ENCODE measurements around the gene EHD3.

DNA sequence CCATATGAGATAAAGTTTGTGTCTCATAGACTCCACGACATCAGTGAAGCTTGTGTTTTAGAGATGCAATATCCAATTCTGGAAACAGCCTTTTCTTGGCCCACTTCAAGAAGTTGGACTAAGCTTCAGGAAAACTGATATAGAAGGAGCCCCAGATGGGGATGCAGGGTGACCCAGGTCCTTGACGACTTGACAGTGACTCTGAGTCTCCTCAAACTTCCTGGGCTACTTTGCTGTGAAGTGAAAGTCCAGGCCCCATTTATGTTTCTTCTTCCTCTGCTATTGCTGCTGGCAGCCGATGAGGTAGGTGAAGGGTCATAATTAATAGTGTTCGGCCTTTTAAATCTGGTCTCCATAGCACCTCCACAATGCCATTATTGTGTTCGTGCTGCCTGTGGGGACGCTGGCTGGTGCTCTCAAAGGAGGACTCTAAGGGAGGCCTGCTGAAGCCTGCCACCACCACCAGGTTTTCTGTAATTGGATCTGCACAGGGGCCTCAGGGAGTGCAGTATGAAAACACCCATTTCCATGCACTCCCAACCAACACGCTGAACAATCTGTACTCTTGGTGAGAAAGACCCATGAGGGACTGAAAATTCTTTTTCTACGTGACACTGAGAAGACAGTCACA, 17.8 kb upstream of the CLIP4 start:
- RRBS, result no CpG with 5 or more reads among the region's 8 CpGs

- RRBS, result no CpG with 5 or more reads among the region's 7 CpGs
Measured at GRCh38 chr2:29112868-29113731, 2.1 kb upstream of the CLIP4 start.

GRCh38 chr2:30148168-30148546, 1.4 kb downstream of the YPEL5 start:
- RRBS, result no CpG with 5 or more reads among the region's 7 CpGs

GRCh38 chr2:30149966-30150856, 3.4 kb downstream of the YPEL5 start:
- RRBS, result no CpG with 5 or more reads among the region's 2 CpGs

DNA sequence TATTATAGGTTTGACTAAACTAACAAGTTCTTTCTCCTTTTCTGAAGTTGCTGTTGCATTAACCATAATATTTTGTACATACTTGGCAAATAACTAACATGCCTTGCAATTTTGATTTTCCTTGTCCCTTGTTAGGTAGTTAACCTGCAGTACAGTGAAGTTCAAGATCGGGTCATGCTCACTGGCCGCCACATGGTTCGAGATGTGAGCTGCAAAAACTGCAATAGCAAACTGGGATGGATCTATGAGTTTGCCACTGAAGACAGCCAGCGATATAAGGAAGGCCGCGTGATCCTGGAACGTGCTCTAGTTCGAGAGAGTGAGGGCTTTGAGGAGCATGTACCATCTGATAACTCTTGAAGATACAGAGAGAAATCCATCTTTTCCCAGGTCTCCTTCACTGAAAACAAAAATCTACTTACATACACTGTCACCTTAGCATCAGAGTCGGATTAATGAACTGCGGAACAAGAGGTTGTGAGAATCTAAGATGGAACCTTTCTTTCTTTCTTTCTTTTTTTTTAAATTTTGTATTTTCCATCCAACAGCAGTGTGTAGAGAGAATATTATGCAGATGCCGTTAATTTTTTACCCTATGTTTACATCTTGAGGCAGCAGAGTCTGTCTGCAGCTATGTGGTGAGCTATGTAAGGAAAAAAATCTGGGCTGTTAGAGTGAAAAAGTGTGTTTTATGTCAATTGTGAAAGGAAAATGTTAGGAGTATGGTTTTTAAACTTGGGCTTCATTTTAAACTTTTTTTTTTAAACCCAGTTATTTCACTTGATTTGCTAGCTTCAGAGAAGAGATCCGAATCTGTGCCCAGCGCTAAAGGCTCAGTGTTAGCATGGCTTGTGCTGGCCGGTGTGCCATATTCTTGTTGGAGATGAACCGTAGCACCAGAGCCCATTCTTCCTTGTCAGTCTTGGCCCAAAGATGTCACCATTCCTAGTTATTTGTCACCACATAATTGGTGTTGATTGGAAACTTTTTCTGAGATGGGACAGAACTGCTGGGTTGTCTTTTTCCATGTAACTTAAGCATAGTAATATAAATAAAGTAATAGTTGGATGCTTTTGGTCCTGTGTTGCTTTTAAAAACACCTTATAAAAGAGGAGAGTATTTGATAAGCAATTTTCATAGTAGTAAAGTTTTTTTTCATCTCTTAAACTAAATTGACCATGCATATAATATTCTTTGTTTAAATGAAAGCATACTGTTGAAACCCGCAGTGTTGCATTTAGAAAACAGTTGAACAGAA, 12.1 kb downstream of the YPEL5 start:
- RRBS, result no CpG with 5 or more reads among the region's 16 CpGs

DNA sequence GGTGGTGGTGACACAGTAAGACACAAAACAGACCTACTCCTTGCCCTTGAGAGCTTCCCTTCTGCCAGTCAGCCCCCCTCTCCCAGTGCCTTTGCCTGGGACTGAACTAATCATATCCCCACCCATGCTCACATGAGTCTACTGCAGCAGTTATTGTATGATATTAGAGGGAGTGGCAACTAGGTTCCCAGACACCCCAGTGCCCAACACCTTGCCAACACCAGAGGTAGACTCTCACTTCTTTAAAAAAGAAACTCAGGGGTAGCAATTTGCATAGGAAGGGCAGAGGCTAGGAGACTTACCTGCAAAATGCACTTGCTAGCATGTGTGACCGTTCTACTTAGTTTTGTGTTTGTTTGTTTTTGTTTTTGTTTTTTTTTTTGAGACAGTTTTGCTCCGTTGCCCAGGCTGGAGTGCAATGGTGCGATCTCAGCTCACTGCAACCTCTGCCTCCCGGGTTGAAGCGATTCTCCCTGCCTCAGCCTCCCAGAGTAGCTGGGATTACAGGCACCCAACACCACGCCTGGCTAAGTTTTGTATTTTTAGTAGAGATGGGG, 7.0 kb upstream of the LBH start:
- RRBS, result no CpG with 5 or more reads among the region's 6 CpGs

- RRBS, result no CpG with 5 or more reads among the region's 12 CpGs
Measured at GRCh38 chr2:30267009-30267610, 35.8 kb downstream of the LBH start.

DNA sequence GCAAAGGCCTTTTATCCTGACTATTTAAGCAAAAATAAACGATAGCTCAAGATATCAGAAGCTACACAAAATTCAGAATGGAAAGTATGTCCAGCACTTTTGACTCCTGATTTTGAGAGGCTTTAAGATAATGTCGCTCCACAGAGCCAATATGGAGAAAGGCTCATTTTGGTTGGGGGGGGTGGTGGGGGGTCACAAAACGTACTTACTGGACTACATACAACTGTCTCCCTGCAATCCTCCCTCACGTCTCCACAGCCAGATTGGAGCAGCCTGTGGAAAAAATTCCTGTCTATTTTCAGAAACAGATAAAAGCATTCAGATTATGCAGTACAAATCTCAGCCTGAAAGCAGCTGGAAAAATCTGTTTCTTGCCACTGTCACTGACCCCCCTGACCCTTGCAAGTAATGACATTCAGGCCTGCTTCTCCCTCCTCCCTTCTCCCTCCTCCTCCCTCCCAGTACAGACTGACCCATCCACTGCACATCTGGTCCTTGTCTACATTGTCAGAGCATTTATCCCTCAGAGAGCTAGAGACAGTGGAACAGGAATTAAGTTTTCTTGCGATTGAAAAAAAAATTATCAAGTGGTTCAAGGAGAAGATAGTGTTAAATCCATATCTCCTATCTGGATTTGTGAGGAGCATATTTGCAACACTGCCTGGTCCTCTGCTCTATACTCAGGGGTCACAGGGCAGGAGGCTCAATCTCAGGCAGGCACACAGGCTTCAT, 34.7 kb upstream of the LCLAT1 start:
- RRBS, result no CpG with 5 or more reads among the region's 5 CpGs

- RRBS, result no CpG with 5 or more reads among the region's 15 CpGs
Measured at GRCh38 chr2:30447740-30448175, 712 bp downstream of the LCLAT1 start.

DNA sequence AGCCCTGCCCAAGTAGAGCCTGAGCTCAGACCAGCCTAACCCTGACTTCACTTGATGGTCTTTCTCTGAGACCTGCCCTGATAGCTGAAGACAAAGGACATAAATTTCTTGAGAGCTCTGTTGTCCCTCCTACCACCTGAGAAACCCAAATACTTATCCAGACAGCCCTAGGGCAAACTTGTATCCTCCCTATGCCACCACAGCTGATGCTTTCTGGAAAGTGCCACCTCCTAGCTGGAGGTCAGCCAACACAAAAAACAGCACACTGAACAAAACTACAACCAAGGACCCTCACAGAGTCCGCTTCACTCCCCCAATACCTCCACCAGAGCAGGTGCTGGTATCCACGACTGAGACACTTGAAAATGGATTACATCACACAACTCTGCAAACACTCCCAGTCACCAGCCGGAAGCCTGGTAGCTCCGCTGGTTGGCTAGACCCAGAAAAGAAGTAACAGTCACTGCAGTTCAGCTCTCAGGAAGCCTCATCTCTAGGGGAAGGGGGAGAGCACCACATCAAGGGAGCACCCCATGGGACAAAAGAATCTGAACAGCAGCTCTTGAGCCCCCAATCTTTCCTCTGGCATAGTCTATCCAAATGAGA, 175.3 kb downstream of the LCLAT1 start:
- RRBS, result no CpG with 5 or more reads among the region's 4 CpGs

DNA sequence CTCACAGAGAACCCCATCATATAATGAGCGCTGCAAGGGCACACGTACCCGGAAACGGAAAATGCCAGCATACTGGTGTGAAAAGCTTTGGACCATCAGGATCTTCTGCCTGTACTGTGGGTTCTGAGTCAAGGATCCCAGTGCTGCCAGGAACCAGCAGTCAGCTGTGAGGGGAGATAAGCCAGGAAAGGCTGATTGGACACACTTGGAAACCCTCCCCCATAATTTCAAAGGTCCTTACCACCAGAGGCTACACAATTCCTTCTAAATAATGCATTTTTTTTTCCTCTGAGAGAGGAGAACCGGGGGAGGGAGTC, 31.4 kb downstream of the CAPN13 start:
- RRBS, result 29% methylated on average over 3 of the region's 5 CpGs

- RRBS, result no CpG with 5 or more reads among the region's 5 CpGs
Measured at GRCh38 chr2:30777256-30777672, 30.0 kb downstream of the CAPN13 start.

DNA sequence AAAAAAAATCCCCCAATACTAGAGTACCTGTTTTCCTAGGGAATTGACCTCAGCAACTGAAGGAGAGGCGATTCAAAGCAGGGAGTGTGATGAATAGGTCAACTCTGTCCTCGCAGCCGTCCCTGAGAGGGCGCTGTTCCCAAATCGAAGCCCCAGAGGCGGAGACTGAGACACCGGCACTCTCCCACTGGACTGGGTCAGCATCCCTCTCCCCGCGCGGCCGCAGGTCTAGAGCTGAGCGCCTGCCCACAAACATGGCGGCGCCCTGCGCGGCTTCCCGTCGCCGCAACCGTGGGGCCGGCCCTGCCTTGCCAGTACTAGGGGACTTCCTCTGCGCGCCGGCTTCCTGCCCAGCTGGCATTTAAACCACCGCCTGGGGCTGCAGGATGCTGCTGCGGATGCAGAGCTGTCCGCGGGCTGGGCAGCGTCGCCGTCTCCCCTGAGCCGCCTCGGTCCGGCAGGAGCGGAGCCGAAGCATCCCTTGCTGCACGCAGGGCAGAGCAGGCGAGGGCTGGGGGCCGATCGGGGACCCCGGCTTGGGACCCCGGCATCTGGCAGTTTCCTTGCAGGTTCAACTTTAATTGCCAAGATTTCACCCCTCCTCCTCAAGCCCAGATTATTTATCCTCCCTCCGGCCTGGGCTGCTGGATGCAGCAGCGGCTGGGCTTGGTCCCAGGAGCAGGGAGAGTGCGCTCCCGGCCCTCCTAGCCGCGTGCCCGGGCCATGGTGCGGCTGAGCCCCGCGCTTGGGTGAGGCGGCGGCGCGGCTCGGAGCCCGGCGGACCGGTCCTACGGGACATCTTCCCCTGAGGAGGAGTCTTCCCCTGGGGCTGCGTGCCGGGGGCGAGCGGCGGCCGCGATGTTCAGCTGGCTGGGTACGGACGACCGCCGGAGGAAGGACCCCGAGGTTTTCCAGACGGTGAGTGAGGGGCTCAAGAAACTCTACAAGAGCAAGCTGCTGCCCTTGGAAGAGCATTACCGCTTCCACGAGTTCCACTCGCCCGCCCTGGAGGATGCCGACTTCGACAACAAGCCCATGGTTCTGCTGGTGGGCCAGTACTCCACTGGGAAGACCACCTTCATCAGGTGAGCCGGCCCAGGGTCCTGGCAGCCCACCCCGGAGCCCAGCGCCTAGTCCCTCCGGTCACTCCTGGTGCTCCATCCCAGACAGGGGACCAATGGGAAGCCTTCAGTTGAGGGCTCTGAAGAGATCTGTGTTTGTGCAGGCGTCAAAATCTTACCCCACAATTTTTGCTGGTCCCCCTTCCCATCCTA, at the start of gene EHD3:
Gene EHD3, plus strand, starts transcription at position 389 of the 1,274 bp plus-strand sequence.
- RRBS, result 4% methylated on average over 41 of the region's 85 CpGs

DNA sequence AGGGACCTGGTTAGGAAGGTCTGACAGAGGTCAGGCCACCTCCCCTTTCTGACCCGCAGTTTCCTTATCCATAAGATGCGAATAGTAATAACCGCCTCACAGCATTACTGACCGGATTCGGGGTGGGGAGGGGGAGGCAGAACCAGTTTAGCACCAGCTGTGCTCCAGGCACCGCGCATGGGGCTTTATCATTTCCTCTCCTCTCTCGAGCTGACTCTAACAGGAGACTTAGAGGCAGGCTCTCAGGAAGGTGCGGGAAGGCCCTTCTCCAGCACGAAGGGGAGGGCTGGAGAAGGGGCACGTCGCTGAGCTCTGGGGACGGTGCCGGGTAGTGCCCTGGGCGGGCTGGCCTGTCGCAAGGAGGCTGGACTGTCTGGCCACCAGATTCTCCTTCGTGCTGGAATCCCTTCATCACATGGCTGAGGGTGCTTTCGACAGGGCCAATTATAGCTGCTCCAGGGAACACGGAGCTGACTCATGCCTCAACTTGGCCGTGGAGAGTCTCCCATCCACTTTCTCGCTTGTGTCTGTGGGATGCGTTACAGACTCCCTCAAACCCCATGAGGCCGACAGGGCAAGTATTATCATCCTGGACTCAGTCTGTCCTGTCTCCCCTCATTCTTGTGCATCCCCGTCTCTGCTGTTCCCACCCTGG, 5.8 kb downstream of the EHD3 start:
- RRBS, result no CpG with 5 or more reads among the region's 24 CpGs

DNA sequence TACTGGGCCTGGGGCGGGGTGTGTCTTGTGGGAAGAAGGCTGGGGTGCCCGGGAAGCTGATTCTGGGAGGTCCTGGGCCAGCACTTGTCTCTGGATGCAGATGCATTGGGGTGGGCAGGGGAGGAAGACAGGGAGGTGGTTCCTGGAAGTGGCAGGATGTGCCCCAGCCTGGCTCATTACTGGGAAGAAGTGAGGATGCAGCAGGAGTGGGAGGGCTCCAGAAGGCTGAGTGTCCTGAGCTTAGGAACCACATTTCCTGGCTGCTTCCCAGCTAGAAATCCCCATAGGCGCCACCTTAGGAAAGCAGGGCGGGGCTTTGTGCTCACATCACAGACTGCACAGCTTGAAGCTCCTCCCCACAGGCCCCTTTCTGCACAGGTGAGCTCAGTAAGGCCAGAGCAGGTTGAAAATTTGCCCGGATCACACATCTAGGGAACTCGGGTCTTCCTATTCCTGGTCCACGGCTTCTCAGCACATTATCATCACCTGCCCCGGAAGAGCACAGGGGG, 19.8 kb downstream of the EHD3 start:
- RRBS, result 87% methylated on average over 4 of the region's 8 CpGs

- RRBS, result no CpG with 5 or more reads among the region's 13 CpGs
Measured at GRCh38 chr2:31318122-31319255, 84.5 kb downstream of the EHD3 start.

DNA sequence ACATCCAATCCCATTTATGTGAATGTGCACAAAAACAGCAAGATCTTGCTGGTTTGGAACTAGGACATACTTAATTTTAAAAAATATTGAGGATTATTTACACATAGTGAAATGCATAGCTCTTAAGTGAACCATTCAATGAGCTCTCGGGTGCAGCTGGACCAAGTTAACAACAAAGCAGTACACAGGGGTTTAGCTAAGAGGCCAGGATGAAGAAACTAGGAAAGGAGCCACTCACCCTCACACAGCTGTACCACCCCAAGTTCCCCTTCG, 85.2 kb downstream of the EHD3 start:
- RRBS, result no CpG with 5 or more reads among the region's 2 CpGs

DNA sequence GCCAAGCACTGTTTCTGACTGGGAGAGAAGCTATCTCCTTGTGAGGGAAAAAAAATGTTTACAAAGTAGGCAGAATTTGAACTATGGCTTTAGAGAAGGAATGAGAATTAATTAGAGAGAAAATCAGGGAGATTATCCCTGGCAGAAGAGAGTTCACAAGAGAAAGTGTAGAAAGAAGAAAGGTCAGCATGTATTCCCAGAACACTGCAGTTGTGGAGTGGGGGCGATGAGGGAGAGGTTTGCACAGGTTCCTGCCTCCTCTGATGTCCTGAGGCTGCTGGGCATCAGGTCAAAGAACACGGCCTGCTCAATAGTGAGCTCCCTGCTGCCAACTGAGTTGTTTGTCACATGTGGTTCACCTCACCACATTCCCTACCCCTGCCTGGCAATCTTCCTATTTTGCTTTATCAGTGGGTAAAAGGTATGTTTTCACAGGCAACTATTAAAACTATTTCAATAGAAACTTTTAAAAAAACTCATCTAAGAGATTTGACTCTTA, 123.8 kb upstream of the SRD5A2 start:
- RRBS, result no CpG with 5 or more reads among the region's 2 CpGs

Measured in GM19240 (cell line).